Type B pancreatic cell (in vitro differentiated cells): ENCODE results near the gene COG3.

- PRO-cap = no peak
These were observed 22.8 kb upstream of the SERP2 start for GRCh38 chr13:44350621-44351485.

DNA sequence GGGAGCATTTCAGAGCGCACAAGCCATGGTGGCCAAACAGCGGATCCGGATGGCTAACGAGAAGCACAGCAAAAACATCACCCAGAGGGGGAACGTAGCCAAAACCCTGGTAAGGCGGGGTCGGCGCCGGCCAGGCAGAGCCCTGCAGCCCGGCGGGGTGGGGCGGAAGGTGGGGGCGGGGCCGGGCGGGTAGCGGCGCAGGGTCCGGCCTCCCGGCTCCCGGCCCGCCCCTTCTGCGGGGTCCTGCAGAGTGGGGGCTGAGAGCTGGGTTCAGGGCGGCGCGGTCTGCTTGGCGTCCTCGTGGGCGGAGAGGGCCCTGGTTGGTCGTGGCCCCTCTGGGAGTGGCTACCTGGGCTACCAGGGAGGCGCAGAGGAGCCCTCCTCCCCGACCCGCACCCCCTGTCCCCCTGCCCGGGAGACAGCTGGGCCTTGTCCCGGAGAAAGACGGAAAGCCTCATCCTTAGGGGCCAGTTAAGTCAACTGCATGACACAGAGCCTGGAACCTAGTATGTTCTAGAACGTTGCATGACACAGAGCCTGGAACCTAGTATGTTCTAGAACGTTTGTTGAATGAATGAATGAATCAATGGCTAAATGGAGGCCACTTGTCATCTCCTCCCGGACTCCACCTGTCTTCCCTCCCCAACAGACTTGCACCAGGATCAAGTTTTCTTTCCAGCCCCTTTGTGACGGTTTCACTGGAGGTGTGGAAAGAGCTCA lies 537 bp downstream of the SERP2 start:
- PRO-cap = no peak

DNA sequence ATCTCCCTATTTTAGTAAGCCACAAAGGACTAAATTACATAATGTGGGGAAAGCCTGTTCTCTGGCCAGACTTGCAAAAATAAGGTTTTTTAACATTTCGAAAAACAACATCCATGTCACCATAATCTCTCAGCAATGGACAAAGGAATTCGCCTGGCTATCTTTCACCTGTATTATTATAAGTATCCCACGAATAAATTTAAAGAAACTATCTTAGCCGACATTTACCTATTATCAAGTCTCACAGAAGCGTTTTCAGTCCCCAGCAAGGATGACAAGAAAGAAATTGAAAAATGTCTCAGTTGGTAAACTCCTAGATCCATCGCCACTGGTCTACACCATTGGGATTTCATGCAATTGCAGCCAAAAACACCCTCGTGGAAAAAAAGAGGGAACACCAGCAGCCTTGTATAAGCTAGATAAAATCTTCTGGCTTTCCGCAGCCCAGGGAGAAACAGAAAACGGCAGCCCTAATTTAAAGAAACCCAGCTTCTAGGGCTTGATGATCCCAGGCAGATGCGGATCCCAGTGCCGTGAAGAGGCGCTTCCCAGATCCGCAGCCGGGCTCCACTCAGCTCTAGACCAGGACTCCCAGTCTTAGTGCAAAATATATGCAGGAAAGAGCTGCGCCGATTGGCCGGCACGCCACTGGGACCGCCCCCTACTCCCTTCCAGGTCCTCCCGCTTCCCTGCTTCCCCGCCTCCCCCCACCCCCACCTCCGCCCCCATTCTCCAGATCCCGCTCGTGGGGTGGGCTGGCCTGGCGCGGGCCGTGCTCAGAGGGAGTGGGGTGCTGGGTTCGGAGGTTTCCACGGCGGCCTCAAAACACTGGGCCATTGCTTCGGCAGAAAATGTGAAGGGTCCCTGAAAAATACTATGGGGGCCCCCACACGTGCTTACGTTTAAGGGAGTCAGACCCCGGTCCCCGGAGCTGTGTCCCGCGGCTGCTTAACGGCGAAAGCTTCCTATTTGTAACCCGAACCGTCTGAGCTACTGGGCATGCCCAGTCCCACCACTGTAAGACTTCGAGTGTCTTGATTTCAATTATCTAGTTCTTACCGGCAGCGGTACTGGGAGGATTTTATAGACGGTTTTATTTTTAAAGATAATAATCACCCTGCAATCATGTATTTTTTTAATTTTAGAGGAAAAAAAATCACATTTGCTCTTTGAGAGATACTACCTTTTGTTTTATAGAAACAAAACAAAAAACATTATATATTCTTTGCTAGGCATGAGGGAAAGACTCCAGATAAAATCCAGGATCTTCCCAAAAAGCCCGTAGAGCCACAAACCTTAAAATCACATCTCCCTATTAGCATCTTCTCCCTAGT lies 63.1 kb downstream of the SERP2 start:
- PRO-cap = bidirectional peak, plus-strand start at position 735 of the sequence, minus-strand start at position 579 of the sequence

DNA sequence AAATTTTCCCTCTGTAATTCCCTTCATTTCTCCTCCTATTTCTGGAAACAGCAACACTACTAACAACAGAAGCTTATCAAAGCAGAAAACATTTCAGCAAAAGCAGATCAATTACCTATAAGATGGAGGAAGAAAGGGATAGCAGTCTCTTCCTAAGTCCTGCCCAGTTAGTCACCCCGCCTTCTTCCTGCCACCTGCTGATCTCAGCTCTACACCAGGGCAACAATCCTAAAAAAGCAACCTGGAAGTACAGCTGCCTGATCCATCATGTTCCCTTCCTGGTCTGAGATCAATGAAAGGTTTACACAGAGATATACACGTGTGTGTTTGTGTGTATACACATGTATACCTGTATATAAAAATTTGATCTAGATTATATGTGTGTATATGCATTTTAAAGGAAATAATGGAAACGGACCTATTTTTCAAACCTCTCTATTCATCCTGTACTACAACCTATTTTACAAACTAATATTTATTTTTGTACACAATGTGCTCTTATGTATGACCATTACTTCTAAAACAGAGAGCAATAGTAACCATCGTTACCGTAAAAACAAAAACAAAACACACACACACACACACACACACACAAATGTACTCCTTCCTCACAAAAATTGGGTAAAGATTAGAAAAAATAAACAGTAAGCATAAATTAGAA lies 59.2 kb downstream of the TSC22D1 start:
- PRO-cap = no peak

DNA sequence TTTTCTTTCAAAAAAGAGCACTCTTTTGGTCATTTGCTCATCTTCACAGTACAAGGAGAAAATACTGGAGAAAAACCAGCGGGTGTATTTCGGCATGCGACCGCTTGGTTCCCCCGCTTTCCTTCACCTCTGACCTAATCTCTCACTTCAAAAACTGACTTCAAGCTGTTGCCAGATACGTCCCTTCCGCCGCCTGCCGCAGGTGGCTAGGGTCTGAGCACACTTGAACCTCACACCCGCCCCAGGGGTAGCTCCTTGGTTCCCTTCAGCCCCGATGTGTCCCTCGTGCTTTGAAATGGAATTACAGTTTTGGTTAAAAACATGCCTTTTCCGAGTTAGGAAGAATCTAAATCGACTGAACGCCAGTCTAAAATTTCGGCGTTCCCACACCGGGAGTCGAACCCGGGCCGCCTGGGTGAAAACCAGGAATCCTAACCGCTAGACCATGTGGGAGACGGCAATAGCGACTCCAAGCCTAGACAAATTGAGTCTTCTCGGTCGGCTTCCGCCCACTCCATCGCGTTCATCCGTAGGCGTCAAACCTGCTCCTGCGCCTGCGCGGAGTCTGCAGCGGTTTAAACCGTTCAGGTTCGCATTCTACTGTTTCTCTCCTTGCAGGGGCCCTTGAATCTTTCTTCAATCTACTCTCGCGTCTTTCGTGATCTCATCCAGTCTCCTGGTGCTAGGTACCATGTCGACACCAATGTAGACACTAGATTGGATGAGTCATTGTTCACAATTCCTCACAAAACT lies 71.5 kb downstream of the NUFIP1 start:
- PRO-cap = bidirectional peak, plus-strand start outside the sequence, minus-strand start at position 459 of the sequence

- PRO-cap = no peak
These were observed 36.6 kb downstream of the GTF2F2 start for GRCh38 chr13:45156722-45157449.

DNA sequence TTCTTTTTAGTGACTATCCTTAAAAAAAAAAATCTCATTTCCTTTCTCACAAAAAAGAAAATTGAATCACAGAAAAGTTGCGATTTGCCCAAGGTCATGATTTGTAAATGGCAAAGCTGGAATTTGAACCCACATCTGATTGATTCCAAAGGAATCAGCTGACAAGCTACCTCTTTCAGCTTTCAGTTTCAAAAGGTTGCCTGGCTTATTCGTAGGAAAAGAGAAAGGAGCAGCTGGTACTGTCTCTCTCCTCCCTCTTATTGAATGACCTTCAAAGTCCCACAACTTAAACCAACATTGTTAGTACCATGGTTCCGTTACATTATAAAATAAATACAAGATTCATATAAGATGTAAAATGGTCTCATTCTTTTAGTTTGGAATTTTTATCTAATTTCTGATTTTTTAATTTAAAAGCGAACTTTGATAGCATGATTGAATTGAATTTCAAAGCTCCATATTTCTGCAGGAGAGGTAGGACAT lies 18.3 kb upstream of the KCTD4 start:
- PRO-cap = no peak

DNA sequence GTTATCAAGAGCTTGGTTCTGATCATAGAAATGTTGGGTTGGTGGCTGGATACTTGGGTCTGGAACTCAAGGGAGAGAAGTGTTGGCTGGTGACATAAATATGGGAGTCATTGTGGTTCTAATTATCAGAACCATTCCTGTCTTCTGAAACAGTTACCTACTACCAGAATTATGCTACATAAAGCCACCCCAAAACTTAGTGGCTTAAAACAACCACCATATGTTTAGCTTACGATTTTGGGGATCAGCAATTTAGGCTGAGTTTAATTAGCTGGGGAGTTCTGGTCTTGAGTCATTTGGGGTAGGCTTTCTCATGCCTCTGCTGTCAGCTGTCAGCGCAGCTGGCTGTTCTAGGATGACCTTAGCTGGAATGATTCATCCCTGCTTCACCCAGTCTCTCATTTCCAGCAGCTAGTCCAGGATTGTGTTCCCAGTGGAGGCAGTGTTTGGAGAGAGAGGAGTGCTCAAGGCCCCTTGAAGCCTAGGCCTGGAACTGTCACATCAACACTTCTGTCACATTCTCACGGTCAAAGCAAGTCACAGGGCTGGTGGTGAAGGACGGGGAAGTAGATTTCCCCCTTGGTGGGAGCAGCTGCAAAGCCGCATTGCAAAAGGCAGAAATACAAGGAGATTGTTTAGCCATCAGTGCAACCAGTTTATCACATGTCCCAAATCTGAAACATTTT lies 15.3 kb downstream of the TPT1 start:
- PRO-cap = no peak

- PRO-cap = no peak
These were observed 1.3 kb upstream of the TPT1 start for GRCh38 chr13:45342257-45342772.

- PRO-cap = bidirectional peak, plus-strand start at chr13:45464915, minus-strand start at chr13:45464819; bidirectional peak, plus-strand start at chr13:45465574, minus-strand start at chr13:45465298
These were observed at the start of gene COG3 for GRCh38 chr13:45464444-45465830. Gene COG3, plus strand, starts transcription at chr13:45464939.

DNA sequence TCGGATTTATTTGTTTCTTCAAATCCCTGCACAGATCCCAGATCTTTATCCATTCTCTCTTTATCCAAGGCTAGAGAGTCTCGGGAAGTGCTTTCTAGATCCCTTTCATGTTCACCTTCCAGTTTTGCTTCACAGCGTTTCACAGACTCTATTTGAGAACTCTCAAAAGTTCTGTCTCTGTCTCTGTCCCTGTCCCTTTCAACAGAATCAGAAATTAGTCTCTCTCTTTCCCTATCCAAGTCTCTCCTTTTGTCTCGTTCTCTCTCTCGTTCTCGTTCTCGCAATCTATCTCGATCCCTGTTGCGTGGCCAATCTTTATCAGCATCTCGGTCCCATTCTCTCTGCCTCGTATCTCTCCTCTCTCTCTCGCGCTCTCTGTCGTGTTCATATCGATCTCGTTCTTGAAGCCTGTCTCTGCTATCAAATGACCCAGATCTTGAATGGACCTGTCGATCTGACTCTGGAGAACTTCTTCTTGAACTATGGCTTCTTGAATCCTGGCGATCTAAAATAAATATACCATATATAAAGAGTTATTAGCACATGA lies 84.9 kb downstream of the ZC3H13 start:
- PRO-cap = no peak

- PRO-cap = no peak
These were observed 23.2 kb upstream of the ZC3H13 start for GRCh38 chr13:46075703-46076260.

DNA sequence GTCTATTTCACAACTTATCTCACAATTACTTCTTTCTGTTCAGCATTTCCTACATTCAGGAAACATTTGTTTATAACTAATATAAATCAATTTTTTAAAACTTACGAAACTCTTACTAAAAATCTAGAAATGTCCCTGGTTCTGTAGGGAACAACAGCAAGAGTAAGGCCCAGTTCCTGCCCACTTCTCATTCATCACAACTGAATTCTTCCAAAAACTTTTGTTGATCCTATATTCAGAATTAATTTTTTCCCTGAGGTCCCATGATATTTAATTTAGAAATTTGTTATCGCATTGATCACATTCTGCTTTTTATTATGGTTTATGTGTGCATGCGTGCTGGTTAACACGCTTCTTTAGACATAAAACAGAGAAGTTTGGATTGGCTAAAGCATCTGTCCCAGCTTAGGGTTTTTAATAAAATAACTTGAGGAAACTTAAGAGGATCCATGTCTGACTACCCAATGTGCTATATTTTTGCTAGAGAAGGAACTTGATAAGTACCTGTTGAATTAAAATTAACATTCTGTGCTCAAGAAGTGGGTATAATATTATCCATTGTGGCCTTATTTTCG lies 18.8 kb upstream of the CPB2 start:
- PRO-cap = no peak

- PRO-cap = no peak
These were observed 27.6 kb downstream of the LCP1 start for GRCh38 chr13:46154171-46154930.

- PRO-cap = no peak
These were observed 16.5 kb downstream of the LCP1 start for GRCh38 chr13:46165397-46165959.

- PRO-cap = no peak
These were observed 10.6 kb downstream of the LCP1 start for GRCh38 chr13:46171094-46171991.

DNA sequence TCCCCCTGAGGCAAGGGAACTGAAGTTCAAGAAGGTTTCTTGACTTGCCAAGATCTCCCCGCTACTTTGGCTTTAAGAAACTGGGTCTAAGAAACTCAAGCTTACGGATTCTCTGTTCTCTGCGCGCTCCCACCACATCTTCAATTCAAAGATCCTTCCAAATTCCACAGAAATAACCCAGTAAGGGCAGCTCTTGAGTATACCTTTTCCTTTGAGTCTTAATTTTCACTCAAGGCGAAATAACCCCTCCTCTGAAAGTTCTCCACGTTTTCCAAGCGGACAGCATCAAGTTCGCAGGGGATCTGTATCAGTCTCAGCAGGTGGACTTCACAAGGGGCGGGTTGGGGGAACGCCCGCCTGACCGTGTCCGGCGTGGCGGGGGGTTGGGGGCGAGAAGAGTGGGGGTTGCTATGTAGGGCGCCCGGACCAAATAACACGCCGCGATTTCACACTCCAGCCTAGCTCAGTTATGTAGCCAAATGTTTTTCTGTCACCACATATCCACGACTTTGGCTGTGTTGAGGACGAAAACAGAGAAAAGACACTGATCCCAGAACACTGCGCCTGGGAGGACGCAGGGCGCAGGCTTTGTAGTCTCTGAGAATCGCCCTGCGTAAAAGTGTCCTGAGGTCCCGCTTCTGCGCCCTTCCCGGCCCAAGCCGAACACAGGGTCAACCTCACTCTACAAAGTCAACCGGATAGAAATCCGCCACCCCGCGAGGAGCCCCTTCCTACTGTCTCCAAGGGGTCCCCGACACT lies 660 bp downstream of the RUBCNL start:
- PRO-cap = no peak

DNA sequence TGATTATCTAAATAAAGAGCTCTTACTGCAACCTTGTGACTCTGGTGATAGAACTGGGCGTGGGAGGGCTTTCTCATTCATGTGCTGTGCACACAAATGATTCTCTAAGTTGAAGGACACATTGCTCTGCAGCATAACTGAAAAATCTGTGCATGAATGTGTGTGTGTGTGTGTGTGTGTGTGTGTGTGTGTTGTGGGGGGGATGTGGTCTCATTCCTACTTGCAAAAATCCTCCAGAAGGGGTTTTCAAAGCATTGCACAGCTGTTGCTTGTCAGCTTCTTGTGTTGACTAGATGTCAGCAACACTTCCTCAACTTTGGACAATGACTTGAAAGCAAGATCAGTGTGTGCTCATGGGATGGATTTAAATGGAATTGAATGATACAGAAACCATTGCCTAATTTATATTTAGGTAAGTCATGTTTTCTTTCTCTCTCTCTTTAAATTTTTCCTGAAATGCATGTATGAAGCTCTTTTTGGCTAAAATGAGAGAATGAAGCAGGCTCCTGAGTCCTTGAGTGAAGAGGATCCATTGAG lies 22.5 kb downstream of the LRCH1 start:
- PRO-cap = no peak

DNA sequence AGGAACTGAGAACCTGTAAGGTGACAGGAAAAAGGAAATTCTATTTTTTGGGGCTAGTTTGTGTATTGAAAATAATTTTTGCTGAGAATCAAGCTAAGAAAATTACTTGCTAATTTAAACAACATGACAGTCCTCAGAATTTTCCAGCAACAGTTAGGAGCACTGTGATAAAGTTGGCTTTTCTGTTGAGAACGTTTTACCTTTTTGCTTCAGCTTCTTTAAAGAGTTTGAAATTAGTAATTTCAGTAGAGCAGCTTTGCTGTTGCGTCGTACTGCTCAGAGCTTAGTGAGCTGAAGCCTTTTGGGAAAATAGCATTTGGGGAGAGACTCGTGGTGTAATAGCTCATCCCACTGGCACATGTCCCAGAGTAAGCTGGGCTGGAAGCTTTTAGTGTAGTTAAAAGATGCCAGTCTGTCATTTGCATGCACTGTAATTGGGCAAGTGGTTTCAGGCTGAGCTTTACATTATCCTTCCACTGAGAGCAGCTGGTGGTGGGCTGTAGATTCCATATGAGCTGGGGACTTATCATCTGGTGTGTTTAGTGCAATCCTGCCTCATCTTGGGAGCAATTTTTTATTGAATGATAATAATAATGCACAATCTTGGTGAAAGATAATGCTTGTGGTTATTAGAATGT lies 69.8 kb downstream of the LRCH1 start:
- PRO-cap = no peak

DNA sequence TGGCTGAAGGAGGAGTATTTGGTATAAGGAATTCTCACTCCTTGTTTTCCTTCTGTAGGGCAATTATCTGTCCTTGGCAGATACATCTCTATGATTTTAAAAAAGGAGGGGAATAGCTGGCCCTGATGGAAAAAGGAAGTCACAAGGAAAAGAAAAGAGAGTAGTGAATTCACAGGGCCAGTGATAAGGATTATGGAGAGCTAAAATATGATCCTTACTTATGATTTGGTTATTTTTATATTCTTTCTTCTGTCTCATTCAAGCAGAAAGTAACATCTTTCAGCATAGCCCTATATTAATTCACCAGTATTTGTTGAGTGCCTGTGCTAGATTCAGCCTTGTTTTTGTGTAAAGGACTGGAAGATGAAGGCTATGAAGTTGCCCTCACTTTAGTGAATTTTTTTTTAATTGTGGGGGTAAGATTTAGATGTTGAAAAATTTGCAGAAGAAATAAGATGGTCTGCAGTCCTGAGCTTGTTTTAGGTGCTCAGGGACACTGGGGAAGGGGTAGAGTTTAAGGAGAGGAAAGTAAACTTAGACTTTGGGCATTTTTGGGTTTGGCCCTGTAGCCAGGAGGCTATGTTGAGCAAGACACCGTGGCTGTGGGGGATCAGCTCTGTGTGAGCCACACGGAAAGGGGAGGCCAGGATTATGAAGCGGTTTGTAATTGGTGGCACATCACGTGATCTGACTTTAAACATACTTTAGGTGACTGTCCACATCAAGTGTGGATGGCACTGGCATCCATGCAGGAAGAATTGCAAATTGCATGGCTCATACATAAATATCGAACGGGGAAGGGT lies 87.0 kb downstream of the ESD start:
- PRO-cap = no peak